Thoracic aorta (tissue), 1 donor: ENCODE results near the genes DPEP2NB and CDH1.

- RAMPAGE, long total RNA = no peak
Observed at GRCh38 chr16:67843719-67844054, 1.6 kb downstream of the THAP11 start.

GRCh38 chr16:67908480-67909000, 15.5 kb downstream of the PSKH1 start:
- RAMPAGE, long total RNA = no peak

- RAMPAGE, long total RNA = no peak
Observed at GRCh38 chr16:68015575-68016014, at the start of gene DPEP2NB. Gene DPEP2NB (minus strand): TSS chr16:68015911.

- RAMPAGE, long total RNA = no peak
Observed at GRCh38 chr16:68079416-68080507, 5.4 kb upstream of the NFATC3 start.

DNA sequence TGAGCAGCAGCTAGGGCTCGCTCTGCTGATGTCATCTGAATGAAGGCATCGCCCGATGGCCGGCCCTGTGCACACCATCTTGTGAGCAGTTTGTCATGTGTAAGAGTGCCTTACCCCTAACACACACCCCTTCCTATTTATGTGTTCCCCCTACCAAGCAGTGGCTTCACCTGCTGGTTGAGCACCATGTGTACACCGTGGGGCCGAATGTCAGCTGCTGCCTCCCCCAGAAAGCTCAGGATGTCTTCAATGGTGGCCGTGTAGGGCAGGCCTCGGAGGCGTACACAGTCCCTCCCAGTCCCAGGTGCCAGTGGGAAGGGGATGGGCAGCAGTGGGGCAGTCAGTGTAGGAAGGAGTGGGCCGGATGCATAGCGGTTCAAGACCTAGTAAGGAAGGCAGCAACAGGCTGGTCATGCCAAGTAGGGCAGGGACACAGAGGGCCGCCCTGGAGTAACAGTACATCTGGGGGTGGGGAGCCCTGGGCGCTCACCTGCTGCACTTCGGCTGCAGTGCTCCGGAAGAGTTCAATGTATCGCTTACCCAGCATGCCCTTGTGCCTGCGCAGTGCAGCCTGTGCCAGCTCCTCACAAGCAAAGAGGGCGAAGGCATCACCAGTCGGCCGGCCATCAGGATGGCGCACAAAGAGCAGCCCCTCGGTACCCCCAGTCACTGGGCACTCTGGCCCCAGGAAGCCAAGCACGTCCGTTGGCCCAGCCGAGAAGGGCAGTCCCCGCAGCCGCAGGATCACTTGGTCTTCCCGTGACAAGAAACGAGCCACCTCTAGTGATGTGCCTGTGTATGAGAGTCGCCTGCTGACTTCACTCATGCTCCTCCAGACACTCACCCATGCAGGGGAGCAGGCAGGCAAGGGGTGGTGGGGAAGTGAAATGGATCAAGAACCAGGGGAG, 4.4 kb downstream of the ESRP2 start:
- RAMPAGE, long total RNA = no peak

DNA sequence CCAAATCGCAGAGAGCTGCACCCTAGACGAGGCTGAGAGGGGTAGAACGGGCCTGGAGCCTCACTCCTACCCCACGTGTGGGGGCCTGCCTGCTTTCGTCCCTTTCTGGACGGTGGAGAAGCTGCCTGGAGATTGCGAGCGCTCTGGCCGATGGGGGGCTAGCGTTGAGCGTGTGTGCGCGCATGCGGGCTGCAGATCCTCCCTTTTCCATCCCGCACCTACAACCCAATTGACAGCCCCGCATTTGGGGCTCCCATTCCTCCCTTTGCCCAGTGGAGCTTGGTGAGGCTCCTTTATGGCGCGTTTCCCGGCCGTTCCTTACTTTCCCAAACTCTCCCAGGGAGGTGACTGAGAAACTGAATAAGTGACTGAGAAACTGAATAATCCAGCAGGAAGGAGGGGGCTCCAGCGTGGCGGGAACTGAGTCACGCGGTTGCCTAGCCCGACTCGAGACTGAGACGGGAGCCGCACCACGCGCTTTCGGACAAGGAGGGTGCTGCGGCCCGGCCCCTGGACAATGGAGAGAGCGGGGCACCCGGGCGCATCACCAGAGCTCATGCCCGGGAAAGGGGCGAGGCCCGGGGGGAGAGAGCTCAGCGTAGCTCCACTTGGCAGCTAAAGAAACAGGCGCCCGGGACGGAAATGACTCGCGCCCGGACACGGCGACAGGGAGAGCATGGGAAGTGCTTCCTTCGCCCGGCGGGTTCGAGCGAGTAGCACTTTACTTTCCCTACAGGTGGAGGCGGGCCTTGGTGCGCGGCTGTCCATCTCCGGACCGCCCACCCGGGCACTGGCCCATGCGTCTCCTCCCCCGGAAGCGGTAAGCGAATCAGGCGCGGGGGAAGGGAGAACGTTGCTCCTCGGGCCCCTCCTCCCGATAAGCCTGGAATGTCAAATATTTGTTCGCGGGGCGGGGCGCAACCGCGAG, 1.2 kb upstream of the ESRP2 start:
- RAMPAGE, long total RNA = no peak

DNA sequence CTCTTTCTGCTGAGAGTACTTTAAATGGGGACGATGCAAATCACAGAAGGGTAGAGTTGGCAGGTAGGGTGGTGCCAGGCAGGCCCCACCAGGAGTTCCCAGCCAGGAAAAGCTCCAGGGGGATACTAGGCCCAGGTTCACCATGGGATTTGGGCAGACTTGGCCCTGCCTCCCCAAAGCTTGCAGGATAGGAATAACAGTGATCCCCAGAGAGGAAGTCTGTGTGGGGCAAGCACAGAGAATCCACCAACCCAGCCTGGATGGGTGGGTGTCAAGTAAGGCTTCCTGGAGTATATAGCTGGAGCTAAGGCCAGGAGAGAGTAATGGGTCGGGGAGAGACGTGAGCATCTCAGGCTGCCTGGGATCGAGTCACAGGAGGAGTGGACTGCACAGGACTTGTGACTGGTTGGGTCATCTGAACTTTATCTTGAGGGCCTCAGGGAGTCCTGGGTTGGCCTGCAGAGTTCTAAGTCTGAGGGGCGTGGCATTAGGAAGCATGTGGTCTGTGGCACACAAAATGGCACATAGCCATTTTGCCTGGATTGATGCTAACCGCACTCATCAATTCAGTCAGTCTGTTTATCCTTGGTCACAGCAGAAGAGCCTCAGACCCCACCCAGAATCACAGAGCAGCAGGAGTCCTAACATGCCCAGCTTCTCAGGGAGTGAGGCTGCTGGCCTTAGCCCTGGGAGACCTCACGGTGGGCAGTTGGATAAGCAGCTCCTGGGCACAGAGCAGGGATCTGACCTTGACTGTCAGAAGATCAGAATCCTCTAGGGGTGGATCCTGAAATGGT, 1.5 kb downstream of the PLA2G15 start:
- RAMPAGE, long total RNA = no peak

GRCh38 chr16:68251700-68252245, 6.6 kb downstream of the PLA2G15 start:
- RAMPAGE, long total RNA = no peak

GRCh38 chr16:68267653-68268119, 3.4 kb downstream of the SLC7A6 start:
- RAMPAGE, long total RNA = no peak

DNA sequence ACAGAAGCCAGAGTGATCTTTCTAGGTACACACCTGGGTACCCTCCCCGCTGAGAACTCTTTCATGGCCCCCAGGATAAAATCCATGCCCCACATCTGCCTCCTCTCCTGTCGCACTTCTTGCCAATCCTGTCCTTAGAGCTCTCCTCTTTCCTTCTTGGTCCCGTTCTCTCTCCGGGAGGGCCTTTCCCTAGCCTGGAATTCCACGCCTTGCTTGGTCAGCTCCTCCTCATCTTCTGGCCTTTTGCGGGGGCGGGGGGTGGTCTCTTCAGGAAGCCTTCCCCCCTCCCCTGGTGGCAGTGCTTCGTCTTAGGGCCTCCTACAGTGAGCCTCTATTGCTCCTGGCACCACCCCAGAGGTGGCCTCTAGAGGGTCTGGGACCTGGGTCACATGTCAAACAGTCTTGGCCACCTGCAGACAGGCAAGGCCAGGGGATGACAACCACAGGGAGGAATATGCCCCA, 50.8 kb downstream of the SMPD3 start:
- RAMPAGE, long total RNA = no peak

GRCh38 chr16:68563578-68564316, 24.7 kb downstream of the ZFP90 start:
- RAMPAGE, long total RNA = no peak

DNA sequence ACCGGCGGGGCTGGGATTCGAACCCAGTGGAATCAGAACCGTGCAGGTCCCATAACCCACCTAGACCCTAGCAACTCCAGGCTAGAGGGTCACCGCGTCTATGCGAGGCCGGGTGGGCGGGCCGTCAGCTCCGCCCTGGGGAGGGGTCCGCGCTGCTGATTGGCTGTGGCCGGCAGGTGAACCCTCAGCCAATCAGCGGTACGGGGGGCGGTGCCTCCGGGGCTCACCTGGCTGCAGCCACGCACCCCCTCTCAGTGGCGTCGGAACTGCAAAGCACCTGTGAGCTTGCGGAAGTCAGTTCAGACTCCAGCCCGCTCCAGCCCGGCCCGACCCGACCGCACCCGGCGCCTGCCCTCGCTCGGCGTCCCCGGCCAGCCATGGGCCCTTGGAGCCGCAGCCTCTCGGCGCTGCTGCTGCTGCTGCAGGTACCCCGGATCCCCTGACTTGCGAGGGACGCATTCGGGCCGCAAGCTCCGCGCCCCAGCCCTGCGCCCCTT, at the start of gene CDH1:
TSS of gene CDH1 (plus strand) at position 254 of the 497 bp plus-strand sequence.
- RAMPAGE, long total RNA = no peak

DNA sequence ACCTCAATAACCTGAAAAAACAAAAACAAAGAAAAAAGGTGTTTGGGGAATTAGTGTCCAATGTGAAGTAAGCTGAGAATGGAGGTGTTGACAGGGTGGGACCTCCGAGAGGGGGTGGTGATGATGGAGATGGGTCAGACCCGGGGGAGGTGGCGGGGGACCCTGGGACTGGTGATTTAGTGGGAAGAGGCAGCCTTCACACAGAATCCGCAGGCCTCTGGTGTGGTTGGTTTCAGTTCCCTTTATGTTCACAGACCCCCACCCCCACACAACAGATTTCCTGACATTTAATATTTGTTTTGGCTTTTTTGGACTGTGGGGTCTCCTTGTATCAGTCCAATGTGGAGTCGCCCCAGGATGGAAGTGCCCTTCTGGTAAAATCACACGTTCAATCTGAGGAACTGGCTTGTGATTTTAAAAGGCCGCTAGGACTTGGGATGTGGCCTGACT, 3.9 kb downstream of the CDH1 start:
- RAMPAGE, long total RNA = no peak

- RAMPAGE, long total RNA = no peak
Observed at GRCh38 chr16:68786354-68786986, 49.4 kb downstream of the CDH1 start.

GRCh38 chr16:68819094-68819610, 24.2 kb upstream of the TANGO6 start:
- RAMPAGE, long total RNA = no peak

DNA sequence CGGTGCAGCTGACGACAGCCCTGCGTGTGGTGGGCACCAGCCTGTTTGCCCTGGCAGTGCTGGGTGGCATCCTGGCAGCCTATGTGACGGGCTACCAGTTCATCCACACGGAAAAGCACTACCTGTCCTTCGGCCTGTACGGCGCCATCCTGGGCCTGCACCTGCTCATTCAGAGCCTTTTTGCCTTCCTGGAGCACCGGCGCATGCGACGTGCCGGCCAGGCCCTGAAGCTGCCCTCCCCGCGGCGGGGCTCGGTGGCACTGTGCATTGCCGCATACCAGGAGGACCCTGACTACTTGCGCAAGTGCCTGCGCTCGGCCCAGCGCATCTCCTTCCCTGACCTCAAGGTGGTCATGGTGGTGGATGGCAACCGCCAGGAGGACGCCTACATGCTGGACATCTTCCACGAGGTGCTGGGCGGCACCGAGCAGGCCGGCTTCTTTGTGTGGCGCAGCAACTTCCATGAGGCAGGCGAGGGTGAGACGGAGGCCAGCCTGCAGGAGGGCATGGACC, 4.0 kb downstream of the HAS3 start:
- RAMPAGE, long total RNA = no peak

DNA sequence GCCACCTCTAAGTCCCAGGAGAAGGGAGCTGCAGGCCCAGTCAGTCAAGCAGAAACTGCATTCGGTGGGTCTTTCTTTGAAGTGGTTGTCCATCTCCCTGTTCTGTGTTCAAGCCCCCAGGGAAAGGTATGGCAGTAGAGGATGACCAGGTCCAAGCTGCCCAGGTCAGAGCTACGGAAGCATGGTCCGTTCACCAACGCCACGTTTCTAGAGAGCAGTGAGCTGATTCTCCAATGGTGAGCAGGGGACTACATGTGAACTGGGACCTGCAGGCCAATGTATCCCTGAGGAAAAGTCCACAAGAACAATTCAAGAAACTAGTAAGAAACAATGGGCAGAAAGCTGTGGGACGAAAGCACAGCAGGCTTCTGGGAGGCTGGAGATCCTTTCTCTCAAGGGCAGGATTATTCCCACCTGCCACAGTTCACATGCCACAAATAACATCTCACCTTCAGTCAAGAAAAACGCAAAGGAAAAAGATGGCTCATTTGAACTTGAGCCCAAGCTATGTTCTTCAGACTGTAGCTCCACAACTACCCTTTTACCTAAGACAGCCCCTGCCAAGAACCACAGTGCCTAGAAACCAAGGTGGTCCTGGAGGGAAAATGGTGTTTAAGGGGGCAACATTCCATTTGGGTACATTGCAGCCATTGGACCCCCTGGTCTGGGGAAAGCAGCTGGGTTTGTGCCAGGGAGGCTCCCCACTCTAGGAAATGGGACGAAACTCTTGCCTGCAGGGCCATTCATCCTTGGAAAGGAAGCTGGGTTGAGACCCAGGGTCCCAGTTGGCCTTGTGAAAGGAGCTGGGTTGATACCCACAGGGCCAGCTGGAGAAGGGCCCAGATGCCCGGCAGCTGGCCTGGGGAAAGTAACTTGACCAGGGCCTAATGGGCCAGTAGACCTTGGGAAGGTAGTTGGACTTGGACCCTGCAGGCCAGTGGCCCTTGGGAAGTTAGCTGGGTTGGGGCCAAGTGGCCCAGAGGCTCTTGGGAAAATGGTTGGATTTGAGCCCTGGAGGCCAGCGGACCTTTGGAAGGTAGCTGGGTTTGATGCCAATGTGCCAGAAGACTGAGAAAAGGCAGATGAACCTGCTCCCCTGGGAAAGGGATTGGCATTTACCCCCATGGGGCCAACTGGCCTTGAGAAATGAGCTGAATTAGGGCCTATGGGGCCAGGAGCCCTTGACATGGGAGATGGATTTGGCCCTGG, 13.2 kb downstream of the HAS3 start:
- RAMPAGE, long total RNA = no peak

- RAMPAGE, long total RNA = start-site peak on the plus strand at chr16:69165058-69165931, 36 reads
Observed at GRCh38 chr16:69165248-69165655, 21.7 kb upstream of the SNTB2 start.

- RAMPAGE, long total RNA = no peak
Observed at GRCh38 chr16:69264282-69264918, 46.8 kb upstream of the VPS4A start.

DNA sequence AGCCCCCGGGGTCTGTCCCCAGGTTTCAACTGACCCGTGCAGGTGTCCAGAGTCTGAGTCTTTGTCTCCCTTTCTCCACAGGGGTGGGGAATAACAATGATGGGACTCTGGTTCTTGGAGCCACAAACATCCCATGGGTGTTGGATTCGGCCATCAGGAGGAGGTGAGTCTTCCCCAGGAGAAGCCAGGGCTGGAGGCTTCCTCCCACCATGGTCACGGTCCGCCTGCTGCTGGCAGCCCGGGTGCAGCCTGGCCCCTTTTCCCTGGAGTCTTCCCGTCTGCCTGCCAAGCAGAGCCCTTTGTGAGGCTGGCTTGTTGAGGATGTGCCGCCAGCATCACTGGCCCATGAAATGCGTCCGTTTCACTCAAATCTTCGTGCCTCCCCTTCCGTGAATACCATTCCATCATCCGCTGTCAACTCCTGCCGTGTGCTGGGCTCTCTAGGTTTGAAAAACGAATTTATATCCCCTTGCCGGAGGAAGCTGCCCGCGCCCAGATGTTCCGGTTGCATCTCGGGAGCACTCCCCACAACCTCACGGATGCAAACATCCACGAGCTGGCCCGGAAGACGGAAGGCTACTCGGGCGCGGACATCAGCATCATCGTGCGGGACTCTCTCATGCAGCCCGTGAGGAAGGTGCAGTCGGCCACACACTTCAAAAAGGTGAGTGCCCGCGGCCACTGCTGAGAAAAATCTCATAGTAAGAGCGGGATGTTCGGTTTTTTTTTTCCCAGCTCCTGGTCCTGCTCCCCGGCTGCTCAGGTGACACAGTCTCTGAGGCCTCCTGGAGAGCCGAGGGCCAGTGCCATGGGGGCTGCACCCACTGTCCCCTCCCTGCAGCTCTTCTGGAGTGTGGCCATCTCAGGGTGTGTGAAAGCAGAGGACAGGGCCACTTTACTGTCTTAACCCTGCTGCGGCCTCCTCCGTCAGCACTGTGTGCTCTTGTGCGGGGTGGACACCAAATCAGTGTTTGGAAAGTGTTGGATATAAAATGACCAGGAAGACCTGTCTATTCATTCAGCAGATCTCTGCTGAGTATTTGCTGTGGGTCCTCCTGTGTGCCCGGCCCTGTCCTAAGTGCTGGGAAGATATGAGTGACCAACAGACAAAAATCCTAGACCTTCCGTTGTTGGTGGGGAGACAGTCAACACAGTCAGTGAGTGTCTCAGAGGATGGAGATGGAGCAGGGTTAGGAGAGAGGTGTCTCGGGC, 9.4 kb downstream of the PDF start:
- RAMPAGE, long total RNA = no peak